Ovary (tissue), 7 donors: ENCODE measurements around the gene ARSL.

- PRO-cap, 7 experiments: no peak in any of the 7 experiments
- RAMPAGE, long total RNA, 2 experiments: no peak in any of the 2 experiments
These were observed 11.9 kb downstream of the DHRSX start for GRCh38 chrX:2488751-2489339.

GRCh38 chrX:2609729-2609840 is 81.5 kb upstream of the CD99 start:
- PRO-cap, 7 experiments: peak in 3 of 7 experiments; most common plus-strand start chrX:2609769 (in 2)
- RAMPAGE, long total RNA, 2 experiments: no peak in any of the 2 experiments

DNA sequence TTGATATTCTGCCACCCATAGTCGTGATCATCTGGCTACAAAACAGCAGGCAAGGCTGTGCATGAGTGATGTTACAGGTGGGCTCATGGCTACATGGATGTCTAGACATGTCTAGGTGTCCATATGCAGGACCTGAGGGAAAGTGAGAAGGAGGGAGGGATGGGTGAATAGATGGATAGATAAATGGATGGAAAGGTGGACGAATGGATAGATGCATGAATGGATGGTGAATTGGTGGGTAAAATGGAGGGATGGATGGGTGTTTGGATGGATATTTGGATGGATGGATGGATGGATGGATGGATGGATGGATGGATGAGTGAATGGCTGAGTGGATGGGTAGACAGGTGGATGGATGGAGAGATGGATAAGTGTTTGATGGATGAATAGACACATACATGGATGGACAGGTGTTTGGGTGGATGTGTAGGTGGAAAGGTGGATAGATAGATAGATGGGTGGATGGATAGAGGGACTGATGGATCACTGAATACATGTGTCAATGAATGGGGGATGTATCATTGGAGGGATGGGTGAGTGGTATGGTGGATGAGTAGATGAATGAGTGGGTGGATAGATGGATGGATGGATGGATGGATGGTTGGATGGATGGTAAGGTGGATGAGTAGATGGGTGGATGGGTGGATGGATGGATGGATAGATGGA is 41.3 kb upstream of the CD99 start:
- PRO-cap, 7 experiments: no peak in any of the 7 experiments
- RAMPAGE, long total RNA, 2 experiments: no peak in any of the 2 experiments

DNA sequence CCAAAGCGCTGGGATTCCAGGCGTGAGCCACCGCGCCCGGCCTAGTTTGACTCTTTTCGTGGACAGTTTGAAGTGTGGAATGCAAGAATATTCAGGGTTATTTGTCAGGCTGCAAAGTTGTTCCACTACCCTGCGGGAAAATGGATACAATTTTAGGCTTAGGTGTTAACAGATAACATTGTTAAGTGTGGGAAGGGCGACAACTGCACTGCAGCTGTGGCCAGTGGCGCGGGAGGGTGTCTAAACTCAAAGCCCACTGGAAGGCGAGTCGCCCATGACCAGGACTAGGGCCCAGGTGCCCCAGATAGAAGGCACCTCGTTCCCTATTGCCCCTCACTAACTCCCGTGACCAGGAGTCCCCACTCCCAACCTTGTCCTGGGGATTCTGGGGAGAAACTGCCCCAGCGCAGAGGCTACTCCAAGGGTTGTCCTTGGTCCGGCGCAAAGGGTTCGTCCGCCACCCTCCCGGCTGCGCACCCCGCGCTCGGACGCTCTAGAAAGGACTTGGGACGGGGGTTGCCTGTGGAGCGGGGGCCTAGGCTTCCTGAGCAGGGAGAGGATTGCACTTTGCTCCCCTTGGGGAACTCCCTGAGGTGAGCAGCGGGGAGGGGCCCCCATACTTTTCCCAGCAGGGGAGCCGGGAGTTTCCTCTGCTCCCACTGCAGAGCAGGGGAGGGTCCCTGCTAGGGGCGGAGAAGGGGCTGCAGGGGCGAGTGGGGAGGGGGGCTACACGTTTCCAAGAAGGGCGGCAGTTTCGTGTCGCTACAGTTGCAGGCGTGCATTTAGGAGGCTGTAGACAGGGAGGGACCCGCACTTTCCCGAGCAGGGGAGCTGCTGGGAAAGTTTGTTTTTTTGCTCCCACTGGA is 902 bp upstream of the CD99 start:
- PRO-cap, 7 experiments: no peak in any of the 7 experiments
- RAMPAGE, long total RNA, 2 experiments: no peak in any of the 2 experiments

DNA sequence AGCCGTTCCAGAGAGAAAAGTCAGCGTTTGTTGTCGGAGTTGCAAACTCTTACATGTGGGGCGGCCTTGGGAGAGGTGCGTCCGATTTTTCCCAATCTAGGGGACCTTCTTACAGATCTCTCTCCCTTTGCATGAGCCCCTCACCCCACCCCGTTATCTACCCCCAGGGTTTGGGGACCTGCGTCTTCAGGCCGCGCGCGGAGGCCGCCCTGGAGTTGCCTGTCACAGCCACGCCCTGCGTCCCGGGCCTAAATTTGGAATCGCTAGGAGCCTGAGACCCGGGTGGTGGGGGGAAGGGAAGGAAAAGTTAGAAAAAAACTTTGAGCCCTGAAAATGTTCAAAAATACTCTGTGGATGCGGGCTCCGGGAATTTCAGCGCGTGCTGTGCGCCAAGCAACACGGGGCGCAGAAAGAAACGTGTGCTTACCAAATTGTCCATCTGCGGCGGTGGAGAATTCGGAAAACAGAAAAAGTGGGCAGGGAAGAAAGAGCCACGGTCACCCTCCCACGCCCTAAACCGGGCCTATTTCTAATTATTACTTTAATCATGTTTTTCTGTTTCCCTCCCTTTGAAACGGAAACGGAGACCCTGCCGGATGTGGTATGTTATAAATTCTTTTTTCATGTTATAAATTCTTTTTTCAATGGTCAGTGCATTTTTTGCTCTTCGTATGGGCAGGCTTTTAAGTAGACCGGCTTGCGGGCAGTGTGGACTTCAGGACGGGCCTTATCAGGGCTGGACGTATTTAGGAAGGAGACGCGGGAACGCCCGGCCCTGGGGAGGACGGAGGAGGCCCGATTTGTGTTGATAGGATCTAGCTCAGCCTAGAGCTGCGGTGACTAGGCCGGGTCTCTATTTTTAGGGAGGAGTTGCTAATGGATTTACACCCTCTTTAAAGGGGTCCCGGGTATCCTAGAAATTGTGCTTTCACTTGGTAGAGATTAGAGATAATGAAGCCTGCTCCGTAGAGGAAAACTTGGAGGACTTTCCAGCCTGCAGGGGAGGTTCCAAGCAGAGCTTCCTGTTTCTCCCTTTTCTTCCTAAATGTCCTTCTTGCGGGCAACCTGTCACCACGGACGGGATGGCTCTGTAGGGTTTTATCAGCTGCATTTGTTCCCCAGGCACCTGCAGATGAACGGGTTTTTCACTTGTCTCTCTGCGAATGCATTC is 911 bp downstream of the CD99 start:
- PRO-cap, 7 experiments: peak in 6 of 7 experiments; most common plus-strand start position 466 of the sequence (in 4); most common minus-strand start position 449 of the sequence (in 4)
- RAMPAGE, long total RNA, 2 experiments: no peak in any of the 2 experiments

- PRO-cap, 7 experiments: no peak in any of the 7 experiments
- RAMPAGE, long total RNA, 2 experiments: no peak in any of the 2 experiments
These were observed 6.6 kb downstream of the CD99 start for GRCh38 chrX:2697344-2698347.

GRCh38 chrX:2743615-2744007 is 8.2 kb upstream of the XG start:
- PRO-cap, 7 experiments: peak in 1 of 7 experiments; most common plus-strand start chrX:2743766 (in 1)
- RAMPAGE, long total RNA, 2 experiments: no peak in any of the 2 experiments

GRCh38 chrX:2767055-2767381 is 15.2 kb downstream of the XG start:
- PRO-cap, 7 experiments: no peak in any of the 7 experiments
- RAMPAGE, long total RNA, 2 experiments: no peak in any of the 2 experiments

GRCh38 chrX:2963792-2964903 is at the start of gene ARSL:
ARSL (minus strand) TSS chrX:2964341.
- PRO-cap, 7 experiments: peak in 6 of 7 experiments; most common plus-strand start chrX:2964125 (in 6)
- RAMPAGE, long total RNA, 2 experiments: start-site peak on the minus strand in 2 of 2 experiments, at chrX:2964257-2964380 at its widest, 26 to 29 reads per replicate

DNA sequence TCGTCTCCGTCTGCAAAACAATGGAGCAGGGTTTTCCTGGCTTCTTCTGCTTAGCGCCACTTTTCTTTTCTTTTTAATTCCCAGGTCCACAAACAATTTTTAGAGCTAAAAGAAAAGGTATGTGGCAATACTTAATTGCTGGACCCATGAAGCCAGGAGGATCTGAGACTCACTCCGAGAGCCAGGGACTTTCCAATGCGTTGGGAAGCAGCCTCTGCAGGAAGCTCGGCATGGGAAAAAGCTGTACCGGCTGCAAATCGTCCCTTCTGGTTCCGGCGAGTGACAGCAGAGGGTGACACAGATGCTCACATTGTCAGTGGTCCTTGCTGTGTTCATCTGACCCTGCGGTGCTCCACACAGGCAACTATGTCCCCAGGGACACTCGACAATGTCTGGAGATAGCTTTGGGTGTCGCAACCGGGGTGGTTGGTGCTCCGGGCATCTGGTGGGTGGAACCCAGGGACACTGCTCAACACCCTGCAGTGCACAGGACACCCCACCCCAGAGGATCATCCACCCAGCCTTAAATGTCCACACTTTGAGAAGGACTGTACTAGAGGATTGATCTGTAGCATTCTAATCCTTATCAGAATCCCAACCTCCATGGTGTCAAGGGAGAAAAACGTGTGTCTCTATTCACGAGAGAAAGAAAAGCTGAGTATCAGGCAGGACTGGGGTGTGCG is 163.9 kb downstream of the PRKX start:
- PRO-cap, 7 experiments: no peak in any of the 7 experiments
- RAMPAGE, long total RNA, 2 experiments: no peak in any of the 2 experiments

GRCh38 chrX:4560573-4561002 is 847.1 kb upstream of the PRKX start:
- PRO-cap, 7 experiments: peak in 1 of 7 experiments; most common plus-strand start chrX:4560863 (in 1)
- RAMPAGE, long total RNA, 2 experiments: no peak in any of the 2 experiments

GRCh38 chrX:4710470-4711263 is 997.2 kb upstream of the PRKX start:
- PRO-cap, 7 experiments: no peak in any of the 7 experiments
- RAMPAGE, long total RNA, 2 experiments: no peak in any of the 2 experiments

DNA sequence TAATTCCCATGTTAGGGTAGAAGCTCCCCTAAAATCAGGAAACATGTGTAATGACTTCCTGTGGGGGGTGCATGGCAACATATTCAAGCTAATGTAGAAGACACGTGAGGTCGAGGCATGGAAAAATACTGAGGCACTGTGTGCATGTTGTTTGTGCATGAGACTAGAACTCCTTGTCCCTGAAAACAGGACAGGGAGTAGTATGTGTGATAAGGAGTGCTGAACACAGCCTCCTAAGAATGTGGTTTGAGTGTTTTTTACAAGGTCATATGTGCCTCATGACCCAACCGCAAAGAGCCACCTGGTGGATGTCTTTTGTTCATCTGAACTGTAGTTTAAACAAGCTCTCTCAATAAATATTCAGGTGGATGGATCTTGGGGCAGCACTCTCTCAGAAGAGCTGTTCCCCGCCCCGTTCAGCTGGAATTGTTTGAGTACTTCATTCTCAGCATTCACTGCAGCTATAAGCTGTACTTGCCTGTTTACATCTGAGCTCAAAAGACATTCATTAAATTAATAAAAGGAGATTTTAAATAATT is 226.6 kb downstream of the NLGN4X start:
- PRO-cap, 7 experiments: peak in 5 of 7 experiments; most common plus-strand start position 359 of the sequence (in 5); most common minus-strand start position 175 of the sequence (in 3)
- RAMPAGE, long total RNA, 2 experiments: start-site peak on the minus strand in 1 of 2 experiments, centred at position 328 of the sequence, 7 reads per replicate

DNA sequence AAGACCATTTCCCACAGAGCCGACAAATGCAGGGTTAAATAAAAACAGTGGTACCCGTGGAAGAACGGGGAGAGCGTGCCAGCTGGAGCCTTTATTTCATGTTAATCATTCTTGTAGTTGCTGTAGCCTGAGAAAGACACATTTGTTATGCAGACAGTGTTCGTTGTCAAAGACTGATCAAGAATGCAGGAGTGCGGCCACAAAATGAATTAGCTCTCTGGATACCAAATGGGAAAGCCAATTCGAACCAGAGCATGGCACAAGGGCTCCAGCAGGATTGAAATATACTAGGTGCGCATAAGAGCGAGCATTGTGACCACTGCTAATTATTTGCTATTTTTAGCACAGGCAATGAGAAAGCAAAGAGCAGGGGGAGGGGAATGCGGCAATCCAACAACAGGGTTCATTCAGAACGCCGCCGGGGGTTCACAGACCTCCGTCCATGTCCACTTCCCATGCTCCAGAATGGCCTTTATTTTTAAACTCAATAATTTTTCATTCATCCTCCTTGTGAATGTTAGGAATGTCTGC is 243.9 kb upstream of the VCX3A start:
- PRO-cap, 7 experiments: no peak in any of the 7 experiments
- RAMPAGE, long total RNA, 2 experiments: no peak in any of the 2 experiments

DNA sequence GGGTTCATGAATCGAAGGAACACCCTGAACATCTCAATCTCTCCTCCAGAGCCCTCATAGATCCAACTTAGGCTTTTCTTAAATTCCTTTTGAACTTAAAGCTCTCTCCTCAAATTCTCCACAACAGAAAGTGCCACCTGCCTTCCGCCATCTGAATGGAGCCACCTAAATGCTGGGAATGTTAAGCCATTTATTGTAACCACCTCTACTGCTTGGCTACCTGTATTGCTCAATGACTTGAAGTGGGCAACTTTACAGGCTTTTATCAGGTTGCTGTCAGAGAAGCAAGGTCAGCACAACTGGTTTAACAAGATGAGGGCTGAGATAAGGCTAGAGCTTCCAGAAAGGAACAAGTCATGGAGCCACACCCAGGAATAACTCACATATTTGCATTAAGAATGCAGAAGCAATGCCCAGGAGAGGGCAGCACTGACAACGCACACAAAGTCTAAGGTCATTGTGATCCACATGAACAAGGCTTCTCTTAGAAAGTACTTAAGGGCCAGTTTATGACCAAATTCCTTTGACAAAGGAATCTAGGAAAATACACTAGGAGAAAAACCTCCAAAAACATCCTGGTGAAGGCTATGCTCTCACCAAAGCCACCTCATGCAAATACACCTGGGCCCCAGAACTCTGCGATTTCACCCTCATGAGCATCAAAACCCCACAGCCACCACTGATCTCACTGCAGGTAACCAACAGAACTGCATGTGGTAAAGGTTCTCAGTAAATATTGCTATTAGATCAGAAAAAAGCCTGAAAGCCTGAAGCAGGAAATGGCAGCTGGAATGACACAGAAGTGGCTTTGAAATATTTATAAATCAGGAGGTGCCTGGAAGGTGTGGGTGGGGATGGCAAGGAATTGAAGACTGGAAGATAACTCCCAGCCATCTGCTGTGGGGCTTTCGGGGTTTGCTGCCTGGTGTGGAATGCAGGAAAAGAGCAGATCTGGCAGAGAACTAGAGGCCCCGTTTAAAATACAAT is 15.0 kb upstream of the STS start:
- PRO-cap, 7 experiments: no peak in any of the 7 experiments
- RAMPAGE, long total RNA, 2 experiments: no peak in any of the 2 experiments

- PRO-cap, 7 experiments: no peak in any of the 7 experiments
- RAMPAGE, long total RNA, 2 experiments: no peak in any of the 2 experiments
These were observed 11.8 kb upstream of the PUDP start for GRCh38 chrX:7159858-7160061.

DNA sequence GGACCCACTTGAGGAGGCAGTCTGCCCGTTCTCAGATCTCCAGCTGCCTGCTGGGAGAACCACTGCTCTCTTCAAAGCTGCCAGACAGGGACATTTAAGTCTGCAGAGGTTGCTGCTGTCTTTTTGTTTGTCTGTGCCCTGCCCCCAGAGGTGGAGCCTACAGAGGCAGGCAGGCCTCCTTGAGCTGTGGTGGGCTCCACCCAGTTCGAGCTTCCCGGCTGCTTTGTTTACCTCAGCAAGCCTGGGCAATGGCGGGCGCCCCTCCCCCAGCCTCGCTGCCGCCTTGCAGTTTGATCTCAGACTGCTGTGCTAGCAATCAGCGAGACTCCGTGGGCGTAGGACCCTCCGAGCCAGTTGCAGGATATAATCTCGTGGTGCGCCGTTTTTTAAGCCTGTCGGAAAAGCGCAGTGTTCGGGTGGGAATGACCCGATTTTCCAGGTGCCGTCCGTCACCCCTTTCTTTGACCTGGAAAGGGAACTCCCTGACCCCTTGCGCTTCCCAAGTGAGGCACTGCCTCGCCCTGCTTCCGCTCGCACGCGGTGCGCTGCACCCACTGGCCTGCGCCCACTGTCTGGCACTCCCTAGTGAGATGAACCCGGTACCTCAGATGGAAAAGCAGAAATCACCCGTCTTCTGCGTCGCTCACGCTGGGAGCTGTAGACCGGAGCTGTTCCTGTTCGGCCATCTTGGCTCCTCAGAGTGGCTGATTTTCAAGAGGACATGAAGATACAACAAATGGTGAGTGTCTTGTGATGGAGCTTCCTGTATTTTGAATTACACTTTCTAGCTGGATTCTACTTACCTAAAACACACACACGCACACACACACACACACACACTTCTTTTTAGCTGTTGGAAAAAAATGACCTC is 249.7 kb upstream of the VCX start:
- PRO-cap, 7 experiments: no peak in any of the 7 experiments
- RAMPAGE, long total RNA, 2 experiments: no peak in any of the 2 experiments

DNA sequence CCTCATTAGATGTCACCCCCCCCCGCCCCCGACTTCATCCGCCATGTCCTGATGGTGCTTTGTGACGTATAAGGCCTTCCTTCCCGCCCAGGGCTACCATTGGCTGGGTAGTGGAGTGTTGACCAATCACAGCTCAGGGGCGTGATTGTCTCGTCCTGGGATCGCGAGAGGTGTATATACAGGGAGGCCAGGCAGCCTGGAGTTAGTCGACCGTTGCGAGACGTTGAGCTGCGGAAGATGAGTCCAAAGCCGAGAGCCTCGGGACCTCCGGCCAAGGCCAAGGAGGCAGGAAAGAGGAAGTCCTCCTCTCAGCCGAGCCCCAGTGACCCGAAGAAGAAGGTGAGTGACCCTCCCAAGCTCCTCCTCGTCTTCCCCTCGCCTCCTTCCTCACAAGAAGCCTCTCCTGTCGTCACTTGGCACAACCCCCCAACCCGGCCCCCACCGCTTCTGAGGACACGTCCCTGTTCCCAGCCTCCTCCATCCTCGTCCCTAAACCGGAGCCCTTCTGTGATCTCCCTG is 643 bp downstream of the VCX3B start:
- PRO-cap, 7 experiments: no peak in any of the 7 experiments
- RAMPAGE, long total RNA, 2 experiments: no peak in any of the 2 experiments

GRCh38 chrX:9166543-9166936 is 132.6 kb upstream of the FAM9B start:
- PRO-cap, 7 experiments: no peak in any of the 7 experiments
- RAMPAGE, long total RNA, 2 experiments: no peak in any of the 2 experiments

GRCh38 chrX:9292877-9293537 is 171.9 kb upstream of the TBL1X start:
- PRO-cap, 7 experiments: no peak in any of the 7 experiments
- RAMPAGE, long total RNA, 2 experiments: no peak in any of the 2 experiments